Caco-2 (cell line): ENCODE measurements around a stretch of chr9.

DNA sequence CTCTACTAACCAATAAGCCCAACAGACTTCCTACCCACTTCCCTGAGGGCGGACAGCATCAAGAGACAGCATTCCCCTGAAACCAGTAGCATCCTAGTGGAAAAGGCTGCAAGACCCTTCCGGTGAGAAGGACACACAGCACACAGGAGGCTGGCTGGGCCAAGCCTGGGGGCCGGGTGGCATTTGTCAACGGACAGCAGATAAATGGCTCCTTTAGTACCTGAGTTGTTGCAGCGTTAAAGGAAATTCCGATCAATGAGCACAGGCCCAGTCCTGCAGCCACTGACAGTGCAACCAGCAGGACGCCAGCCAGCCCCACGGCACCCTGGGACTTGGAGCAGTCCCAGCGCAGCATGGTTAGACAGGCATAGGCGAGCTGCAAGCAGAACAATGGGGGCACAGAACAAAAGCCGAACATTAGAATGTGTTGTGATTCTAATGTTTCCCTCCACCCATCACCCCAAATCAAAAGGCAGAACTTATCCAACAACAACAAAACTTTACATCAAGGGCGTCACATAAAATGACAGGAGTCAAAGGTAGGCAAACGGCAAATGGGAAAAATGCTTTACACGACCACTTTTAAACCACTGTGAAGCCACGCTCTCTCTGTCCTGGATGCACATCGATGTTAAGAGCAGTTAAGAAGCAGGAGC, 31.6 kb downstream of the PTCH1 start:
- PRO-cap, result no peak
- RRBS, result 93% methylated on average over 2 of the region's 16 CpGs

DNA sequence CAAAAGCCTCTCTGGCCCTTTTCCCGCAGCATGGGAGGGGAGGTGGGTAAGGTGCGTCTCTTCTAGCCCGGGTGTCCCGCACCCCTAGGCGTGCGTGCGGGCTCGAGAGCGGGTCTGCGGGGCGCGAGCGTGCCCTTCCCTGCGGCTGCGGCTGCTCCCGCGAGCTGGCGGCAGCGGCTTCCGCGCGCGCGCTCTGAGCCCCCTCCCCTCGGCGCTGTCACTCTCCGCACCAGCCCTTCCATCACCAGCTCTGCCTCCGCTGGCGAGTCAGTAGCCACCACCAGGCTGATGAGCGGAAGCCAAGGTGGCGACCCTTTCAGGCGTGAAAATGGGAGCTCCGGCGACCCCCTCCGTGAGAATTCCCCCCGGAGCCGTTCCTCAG, 6.7 kb upstream of the PTCH1 start:
- PRO-cap, result no peak
- RRBS, result no CpG with 5 or more reads among the region's 37 CpGs

DNA sequence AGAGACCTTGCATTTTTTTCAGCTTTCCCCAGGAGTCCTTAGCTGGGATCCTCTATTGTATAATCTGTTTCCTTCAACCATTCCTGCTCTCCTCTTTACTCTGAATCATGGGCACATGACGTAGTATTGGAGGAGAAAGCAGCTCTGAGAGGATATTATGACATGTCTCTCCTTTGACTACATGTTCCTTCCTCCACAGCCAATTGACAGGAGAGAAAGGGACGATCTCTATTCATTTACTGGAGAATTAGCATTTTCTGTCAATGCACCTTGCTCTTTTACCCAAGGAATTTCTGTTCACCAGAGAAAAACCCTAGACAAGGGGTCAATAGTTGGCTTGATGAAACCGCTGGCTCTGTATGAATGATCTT, 118.4 kb upstream of the ERCC6L2 start:
- PRO-cap, result no peak
- RRBS, result no CpG with 5 or more reads among the region's 3 CpGs

GRCh38 chr9:95942043-95943085, 66.9 kb downstream of the ERCC6L2 start:
- PRO-cap, result no peak
- RRBS, result no CpG with 5 or more reads among the region's 5 CpGs

DNA sequence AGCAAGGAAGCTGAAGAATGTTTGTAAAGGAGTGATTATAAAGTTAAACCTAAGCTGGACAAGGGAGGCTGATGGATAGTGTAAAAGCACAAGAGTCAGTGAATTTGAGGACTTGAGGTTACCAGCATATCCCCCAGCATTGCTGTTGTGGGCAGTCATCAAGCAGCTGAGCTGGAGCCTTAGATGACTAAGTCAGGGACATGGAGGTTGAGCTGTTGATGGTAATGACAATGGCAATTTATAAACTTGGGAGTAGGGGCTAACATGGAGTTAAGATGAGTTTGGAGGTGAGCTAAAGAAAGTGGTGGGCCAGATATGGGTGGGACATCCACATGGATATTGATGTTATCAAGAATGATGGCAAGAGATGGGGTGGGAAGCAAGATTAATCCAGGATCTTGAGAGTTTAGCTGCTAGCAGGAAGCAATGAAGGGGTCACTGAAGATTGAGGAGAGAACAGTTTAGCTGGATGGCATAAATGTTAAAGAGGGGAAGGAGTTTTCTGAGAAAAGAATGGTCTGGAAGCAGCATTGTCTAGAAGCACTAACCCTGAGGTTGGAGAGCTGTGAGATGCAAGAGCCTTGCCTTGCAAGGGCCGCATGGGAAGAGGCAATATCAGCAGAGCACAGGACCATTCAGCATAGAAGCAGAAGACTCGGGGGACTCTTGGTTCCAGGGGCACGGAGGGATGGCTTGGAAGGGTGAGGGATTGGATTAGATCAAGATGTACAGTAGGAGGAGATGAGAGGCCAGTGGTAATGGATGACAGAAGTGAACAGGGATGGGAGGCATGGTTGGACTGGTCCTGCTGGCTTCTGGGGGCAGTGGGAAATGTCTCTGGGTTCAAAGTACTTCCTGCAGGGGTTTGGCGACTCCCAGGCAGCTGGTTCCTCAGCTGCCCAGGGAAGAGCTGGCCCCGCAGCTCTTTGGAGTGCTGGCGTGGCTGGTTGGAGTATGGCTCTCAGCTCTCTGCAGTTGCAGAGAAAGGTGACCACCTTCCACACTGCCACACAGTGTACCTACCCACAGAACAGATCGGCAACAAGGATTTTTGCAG, 131.9 kb downstream of the ERCC6L2 start:
- PRO-cap, result no peak
- RRBS, result no CpG with 5 or more reads among the region's 7 CpGs

DNA sequence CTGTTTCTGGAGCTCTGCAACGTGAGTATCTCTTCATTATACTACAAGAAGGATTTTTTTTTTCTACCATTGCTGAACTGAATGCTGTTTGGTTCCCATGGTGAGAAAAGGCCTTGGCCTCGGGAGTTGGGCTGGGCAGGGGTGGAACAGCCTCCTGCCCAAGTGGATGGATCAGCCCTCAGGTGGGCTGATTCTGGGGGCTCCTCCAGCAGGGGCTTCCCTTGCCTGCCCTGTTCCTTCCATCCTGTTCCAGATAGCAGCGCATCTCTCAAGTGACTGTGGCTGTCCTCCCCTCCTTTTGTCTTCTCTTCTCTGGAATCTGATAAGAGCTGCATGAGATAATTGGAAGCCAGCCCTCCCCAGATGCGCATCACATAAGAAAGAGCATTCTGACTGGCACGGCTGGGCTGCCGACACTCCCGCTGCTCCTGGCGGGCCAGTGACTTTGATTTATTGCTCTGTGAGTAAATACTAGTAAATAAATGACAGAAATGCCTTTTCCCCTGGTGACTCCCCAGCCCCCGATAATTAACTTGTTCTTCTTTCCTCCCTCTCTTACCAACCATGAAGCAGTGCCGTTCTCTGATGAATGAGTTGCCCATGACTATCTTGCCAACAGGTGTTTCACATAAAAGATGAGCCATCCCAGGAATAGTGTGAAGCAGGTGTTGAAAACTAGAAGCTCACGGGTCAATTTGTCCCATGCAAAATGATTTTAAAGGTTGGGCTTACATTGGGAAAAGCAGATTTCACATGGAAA, 212.2 kb downstream of the ERCC6L2 start:
- PRO-cap, result bidirectional peak, plus-strand start at position 539 of the sequence, minus-strand start at position 274 of the sequence
- RRBS, result no CpG with 5 or more reads among the region's 11 CpGs

DNA sequence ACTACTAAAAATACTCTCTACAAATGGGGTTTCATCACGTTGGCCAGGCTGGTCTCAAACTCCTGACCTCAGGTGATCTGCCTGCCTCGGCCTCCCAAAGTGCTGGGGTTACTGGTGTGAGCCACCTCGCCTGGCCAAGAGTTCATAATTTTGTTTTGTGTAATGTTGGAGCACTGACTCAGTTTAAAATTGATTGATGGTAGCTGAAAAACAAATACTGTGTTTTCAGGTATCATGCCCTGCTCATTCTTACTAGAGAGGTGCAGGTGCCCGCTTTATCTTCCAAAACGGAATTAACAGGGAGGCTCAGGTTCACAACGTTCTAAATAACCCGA, 40.3 kb upstream of the HSD17B3 start:
- PRO-cap, result no peak
- RRBS, result no CpG with 5 or more reads among the region's 7 CpGs

GRCh38 chr9:96416412-96417055, 1.6 kb downstream of the ZNF367 start:
- PRO-cap, result no peak
- RRBS, result no CpG with 5 or more reads among the region's 8 CpGs

- PRO-cap, result bidirectional peak, plus-strand start at chr9:96451399, minus-strand start at chr9:96451416
- RRBS, result 1% methylated on average over 3 of the region's 28 CpGs
Measured at GRCh38 chr9:96451115-96451673, 1.2 kb downstream of the HABP4 start.

- PRO-cap, result no peak
- RRBS, result no CpG with 5 or more reads among the region's 14 CpGs
Measured at GRCh38 chr9:96501817-96502587, 52.0 kb downstream of the HABP4 start.

- PRO-cap, result no peak
- RRBS, result no CpG with 5 or more reads among the region's 2 CpGs
Measured at GRCh38 chr9:96928445-96928802, 219 bp upstream of the NUTM2G start.

DNA sequence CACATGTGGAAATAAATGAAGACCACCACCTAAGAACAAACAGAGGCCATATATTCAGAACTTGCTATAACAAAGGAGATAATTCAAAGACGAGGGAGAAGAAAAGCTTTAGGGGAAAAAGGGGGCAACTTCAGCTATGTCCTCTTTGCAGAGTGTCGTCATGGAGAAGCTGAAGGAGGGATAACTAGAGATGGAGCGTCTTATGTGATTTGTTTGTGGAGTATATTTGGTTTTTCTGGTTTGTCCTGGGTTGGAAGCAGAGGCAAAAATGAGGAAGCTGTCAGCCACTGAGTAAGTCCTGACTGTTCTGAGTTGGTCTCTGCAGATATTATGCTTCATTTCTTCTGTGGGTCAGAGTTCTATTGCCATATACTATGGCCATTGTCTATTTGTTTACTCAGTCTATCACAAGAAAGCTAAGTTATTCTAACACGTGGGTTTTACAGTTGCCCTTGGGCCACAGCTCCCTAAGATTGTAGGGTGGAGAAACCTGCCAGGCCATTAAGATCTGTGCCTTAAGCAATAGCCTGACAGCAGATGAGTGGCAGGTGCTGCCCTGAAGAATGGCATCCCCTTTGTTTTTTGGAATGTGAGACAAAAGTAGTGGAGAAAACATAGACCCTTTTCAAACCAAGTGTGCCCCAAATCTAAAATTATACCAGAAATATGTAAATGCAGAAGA, 2.9 kb upstream of the CTSV start:
- PRO-cap, result unidirectional peak, minus-strand start at position 332 of the sequence
- RRBS, result no CpG with 5 or more reads among the region's 4 CpGs

- PRO-cap, result no peak
- RRBS, result no CpG with 5 or more reads among the region's 41 CpGs
Measured at GRCh38 chr9:97222086-97222958, 85.1 kb upstream of the CCDC180 start.

- PRO-cap, result no peak
- RRBS, result no CpG with 5 or more reads among the region's 7 CpGs
Measured at GRCh38 chr9:97546033-97546573, 44.6 kb downstream of the TMOD1 start.

GRCh38 chr9:97553135-97553604, 51.7 kb downstream of the TMOD1 start:
- PRO-cap, result no peak
- RRBS, result no CpG with 5 or more reads among the region's 7 CpGs

DNA sequence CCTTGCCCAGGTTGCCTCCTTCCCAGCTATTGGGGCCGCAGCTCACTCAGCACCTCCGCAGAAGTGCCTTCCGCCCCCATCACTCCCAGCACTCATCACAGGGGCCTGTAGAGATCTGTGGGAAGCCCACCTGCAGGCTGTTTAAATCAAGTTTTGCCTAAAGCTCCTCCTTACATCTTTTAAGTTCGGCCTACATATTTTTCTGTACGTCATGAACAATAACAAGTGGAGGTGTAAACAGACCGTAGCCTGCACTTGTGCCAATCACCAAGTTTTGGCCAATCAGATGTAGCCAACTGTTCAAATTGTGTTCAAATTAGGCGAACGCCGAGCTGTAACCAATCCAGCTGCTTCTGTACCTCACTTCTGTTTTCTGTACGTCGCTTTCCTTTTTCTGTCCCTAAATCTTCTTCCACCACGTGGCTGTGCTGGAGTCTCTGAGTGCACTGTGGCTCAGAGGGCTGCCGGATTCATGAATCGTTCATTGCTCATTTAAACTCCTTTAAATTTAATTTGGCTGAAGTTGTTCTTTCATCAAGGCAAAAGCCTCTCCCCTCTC, 26.5 kb downstream of the TRIM14 start:
- PRO-cap, result no peak
- RRBS, result no CpG with 5 or more reads among the region's 14 CpGs

DNA sequence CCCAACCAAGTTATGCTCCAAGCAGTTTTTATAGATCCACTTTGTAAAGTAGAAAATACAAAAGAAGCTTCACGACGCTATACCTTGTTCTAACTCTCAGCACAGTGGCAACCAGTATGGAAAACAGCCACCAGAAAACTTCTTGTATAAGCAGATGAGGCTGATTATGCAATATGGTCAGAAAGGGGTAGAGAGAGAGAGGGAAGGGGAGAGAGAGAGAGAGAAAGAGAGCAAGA, 14.8 kb downstream of the TRIM14 start:
- PRO-cap, result no peak
- RRBS, result no CpG with 5 or more reads among the region's 2 CpGs

- PRO-cap, result no peak
- RRBS, result no CpG with 5 or more reads among the region's 6 CpGs
Measured at GRCh38 chr9:98108349-98109214, 10.4 kb downstream of the TRIM14 start.

GRCh38 chr9:98191470-98192429, 687 bp downstream of the CORO2A start:
- PRO-cap, result bidirectional peak, plus-strand start at chr9:98192272, minus-strand start at chr9:98192219
- RRBS, result 3% methylated on average over 12 of the region's 37 CpGs

DNA sequence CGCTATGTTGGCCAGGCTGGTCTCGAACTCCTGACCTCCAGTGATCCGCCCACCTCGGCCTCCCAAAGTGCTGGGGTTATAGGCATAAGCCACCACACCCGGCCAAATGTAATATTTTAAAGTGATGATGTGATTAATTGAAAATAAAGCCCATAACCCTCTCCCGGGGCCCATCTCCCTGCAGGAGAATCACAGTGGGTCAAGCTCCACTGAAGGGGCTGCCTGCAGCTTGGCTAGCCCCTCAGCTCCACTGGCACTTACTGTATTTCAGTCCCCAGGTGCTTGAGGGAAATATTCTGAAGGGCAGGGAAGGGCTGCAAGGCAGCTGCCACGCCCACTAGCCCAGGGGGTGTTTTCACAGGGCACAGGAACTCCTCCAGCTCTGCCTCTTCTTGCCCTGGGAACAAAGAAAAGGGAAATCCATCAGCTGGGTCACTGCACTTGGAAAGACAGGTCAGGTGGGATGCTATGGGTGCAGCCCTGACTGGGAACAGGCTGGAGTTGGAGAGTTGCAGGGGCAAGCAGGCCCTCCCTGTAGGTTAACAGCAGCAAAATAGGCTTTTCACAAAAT, 11.6 kb downstream of the TBC1D2 start:
- PRO-cap, result no peak
- RRBS, result no CpG with 5 or more reads among the region's 7 CpGs